Ureter (tissue), 1 donor: ENCODE measurements around a stretch of chr7.

GRCh38 chr7:36065751-36065961 lies 87.4 kb upstream of the EEPD1 start:
- PRO-cap: no peak

- PRO-cap: no peak
Measured at GRCh38 chr7:36084393-36084974, 68.6 kb upstream of the EEPD1 start.

DNA sequence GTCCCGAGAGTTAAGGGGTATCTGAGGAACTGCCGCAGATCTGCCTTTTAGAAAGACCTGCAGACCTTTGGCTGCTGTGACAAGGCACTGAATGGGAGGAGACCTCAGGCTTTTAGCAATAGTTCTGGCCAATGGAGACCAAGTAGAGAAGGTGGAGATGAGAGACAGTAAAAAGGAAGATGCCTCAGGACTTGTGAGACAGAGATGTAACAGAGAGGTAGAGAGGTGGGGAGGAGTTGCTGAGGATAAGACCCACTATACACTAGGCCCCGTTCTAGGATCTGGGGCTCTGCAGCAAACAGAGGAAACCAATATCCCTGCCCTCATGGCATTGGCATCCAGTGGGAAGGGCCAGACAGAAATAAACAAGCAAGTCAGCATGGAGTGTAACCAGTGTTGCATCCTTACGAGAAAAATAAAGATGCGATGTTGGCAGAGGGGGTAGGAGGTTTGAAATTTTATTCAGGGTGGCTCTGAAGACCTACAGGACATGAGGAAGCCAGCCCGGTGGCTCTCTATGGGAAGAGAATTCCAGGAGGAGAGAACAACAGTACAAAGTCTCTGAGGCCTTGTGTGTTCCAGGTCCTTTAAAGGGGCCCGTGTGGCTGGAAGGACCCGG lies 22.1 kb upstream of the EEPD1 start:
- PRO-cap: no peak

- PRO-cap: no peak
Measured at GRCh38 chr7:36210575-36211381, 57.7 kb downstream of the EEPD1 start.

GRCh38 chr7:36219217-36220093 lies 66.4 kb downstream of the EEPD1 start:
- PRO-cap: no peak

DNA sequence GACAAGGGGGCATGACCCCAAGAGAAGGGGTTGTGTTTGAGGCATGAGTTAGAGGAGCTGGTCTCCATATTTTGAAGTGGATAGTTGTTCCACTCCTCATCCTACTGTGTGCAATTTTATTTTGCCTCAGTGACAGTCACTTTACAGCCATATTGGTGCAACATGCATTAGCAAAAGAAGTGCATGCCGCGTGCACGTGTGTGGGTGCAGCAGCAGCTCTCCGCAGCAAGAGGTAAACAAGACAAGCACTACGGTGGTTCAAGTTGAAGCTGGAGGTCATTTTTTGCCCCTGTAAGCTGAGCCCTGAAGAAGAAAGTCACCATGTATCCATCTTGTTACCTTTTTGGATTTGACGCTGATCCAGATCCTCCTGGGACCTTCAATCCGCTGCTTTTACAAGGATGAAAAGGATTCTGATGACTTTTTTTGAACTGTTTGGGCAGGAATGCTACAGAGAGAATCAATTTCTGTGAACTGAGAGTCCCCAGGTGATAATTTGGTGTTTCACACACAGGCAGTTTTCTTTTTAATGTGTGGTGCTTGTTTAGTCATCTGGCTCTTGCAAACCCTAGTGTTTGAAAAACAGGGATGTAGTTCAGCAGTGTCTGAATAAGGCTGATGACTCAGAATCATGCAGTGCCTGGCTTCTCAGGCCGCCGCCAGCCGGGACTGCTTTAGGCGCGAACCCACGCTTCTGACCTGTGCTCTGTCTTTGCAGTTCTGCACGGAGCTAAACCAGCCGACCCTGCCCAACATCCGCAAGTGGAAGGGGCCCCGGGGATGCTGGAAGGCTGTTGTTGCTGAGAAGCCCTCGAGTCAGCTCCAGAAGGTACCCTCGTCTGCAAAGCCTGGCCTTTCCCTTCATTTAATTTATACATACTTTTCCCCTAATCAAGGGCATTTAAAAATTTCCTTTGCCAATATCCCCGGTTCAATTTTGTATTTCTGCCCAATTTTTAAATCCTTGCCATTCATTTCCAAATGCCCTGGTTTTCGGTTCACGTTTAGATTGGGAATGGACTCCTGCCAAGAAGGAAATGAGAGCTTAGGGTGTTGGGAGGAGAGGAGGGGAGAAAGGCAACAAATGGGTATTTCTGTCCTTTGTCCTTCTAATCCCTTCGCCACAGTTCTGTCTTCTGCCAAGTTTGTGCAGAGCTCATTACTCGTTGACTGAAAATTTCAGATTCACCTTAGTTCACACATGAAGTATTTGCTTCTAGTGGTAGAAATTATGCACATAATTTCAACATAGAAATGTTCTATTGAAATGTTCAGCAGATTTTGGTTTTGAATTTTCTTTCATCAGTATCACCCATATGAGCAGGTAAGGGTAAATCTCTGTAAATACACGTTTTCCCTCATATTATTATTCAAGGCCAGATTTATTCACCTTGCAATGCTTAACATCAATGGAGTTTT lies 86.1 kb downstream of the MATCAP2 start:
- PRO-cap: no peak

DNA sequence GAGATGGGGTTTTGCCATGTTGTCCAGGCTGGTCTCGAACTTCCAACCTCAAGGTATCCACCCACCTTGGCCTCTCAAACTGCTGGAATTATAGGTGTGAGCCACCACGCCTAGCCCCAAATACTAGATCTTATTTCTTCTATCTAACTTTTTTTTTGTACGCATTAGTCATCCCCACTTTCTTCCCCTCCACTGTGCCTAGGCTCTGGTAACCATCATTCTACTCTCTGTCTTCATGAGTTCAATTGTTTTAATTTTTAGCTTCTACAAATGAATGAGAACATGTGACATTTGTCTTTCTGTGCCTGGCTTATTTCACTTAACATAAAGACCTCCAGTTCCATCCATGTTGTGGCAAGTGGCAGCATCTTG lies 105.2 kb downstream of the ANLN start:
- PRO-cap: no peak

- PRO-cap: no peak
Measured at GRCh38 chr7:36534539-36535401, 145.1 kb downstream of the ANLN start.

GRCh38 chr7:36747624-36748465 lies 23.6 kb upstream of the AOAH start:
- PRO-cap: no peak

DNA sequence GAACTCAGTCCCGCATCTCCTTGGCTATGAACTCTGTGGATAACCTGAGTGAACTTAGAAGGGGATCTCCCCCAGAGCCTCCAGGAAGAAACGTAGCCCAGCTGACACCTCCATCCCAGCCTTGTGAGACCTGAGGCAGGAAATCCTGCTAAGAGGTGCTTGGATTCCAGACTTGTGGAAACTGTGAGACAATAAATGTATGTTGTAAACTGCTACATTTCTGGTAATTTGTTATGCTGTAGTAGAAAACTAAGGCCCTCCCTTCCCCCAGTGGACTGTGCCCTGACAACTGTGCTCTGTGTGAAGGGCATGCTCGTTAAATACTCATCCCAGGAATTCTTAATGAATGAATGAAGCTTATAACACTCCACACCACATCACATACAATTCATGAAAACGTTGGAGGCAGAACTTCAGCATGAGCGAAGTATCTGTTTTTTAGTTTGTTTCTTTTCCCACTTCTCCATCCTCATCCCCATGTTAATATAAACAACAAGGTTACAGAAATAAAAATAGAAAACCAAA lies 36.8 kb upstream of the AOAH start:
- PRO-cap: no peak

DNA sequence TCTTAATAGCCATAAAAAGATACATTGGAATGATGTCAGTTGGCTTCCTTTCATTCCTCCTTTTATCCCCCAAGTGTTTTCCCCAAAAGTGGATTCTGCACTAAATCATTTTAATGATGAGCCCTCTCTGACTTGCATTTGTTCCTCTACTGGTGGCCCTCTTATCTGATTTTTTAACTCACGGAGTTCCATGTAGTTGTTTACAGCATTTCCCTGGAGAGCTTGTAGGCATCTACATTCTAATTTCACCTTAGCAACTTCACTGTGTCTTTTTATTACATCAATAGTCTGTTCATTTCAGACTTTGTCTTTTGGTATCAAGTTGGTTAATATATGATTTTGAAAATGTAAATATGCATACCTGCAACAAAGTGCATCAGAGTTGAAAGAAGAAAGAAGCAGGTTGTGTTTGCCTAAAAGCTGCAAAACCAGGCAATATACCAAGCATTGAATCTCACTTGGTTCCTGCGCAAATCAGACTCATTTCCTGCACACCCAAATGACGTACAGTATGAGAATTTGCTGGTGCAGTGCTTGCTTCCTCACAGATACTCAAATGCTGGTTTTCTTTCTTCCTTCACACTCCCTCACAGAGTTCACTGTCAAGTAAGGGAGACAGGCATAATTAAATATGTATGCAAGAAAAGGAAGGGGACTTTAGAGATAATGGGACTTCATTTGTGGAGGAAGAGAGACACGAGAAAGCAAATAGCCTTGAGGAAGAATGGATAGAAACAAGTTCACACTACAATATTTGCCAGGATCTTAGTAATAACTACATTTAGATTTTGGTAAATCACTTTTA lies 56.6 kb upstream of the AOAH start:
- PRO-cap: no peak

- PRO-cap: no peak
Measured at GRCh38 chr7:36950817-36951638, 226.7 kb upstream of the AOAH start.

DNA sequence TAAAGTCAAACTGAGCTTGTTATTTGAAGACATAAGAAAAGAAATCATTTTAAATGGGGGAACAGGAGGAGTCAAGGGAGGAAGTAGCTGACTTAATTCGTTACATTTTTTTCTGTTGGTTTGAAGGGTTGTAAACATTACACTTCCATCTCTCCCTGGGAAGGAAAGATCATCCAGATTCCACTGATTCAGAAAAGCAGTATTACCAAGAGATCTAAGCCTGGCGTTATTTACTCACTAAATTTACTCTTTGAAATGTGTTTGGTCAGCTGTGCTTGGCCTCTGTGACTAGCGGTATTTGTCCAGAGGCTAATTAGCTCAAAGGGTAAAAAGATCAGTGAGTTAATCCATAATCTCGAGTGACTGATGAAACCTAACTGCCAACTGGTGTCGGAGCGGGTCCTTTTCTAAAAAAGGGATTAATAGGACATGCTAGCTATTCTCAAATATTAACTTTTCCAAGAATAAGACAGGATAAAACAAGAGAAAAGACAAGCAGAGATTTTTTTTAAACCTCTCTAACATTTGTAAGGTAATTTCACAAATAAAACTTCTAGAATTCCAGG lies 247.2 kb upstream of the AOAH start:
- PRO-cap: no peak

GRCh38 chr7:37208523-37209087 lies 240.1 kb downstream of the ELMO1 start:
- PRO-cap: no peak

DNA sequence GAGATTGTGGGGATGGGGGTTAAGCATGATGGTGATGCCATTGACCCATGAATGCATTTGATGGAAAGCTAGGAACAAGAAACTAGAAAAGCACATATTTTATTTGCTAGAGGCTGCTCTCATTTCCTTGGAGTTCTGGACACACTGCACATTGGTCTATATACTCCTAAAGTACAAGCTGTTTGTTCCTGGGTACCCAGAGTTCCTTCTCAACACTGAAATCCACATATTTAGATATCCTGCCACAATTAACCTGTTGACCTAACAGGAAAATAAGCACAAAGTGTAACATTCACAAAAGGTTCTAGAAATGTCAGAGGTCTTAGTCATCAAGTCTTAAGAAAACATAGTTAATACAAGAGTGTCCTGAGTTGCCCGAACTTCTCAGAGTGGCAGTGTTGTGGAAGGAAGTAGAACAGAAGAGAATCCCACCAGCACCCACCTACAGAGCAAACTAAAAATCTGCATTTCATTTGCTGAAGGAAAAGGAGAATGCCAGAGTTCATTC lies 115.6 kb downstream of the ELMO1 start:
- PRO-cap: no peak

GRCh38 chr7:37340930-37341316 lies 107.7 kb downstream of the ELMO1 start:
- PRO-cap: no peak

DNA sequence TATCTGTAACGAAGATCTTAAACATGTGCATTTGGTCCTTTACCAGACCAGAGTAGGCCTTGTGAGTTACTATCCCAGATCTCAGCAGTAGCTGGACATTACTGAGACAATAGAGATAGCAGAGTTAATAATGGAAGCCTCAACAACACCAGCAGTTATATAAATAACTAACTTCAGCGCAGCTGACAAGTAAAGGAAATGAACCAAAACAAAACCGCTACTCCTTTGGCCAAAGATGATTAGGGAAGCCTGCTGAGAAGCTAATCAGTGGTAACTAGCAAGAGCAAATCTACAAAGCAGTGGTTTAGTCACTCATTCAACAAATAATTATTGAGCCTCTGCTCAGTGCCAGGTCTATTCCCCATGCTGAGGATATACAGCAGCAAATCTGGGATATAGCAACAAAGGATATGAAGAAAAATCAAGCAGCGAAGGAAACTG lies 103.8 kb downstream of the ELMO1 start:
- PRO-cap: no peak

DNA sequence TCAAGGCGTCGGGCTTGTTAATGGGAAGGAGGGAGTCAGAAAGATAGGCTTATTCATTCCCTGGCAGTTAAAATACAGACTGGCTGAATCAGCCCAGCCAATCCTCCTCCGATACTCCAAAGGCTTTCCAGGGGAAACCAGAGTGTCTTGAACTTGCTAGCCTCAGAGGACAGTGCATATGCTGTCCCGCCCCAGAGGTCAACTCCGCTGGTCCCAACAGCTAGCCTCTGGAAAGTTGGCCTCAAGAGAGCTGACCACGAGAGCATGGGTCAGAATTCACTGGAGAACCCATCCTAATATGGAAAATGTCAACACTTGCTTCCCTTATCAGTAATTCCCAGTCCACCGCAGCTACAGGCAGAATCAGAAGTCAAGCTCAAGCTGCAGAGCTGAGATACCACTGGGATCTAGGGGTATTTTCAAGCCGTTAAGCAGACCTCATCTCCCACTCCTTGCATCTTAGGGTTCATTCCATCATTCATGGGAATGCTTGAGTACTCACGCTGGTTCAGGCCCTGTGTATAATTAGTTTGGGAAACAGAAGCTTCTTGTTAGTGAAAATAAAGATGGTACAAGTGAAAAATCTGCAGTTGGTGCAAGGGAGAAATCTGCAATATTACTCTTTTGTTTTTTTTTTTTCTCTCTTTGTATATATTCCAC lies 42.9 kb downstream of the ELMO1 start:
- PRO-cap: no peak

DNA sequence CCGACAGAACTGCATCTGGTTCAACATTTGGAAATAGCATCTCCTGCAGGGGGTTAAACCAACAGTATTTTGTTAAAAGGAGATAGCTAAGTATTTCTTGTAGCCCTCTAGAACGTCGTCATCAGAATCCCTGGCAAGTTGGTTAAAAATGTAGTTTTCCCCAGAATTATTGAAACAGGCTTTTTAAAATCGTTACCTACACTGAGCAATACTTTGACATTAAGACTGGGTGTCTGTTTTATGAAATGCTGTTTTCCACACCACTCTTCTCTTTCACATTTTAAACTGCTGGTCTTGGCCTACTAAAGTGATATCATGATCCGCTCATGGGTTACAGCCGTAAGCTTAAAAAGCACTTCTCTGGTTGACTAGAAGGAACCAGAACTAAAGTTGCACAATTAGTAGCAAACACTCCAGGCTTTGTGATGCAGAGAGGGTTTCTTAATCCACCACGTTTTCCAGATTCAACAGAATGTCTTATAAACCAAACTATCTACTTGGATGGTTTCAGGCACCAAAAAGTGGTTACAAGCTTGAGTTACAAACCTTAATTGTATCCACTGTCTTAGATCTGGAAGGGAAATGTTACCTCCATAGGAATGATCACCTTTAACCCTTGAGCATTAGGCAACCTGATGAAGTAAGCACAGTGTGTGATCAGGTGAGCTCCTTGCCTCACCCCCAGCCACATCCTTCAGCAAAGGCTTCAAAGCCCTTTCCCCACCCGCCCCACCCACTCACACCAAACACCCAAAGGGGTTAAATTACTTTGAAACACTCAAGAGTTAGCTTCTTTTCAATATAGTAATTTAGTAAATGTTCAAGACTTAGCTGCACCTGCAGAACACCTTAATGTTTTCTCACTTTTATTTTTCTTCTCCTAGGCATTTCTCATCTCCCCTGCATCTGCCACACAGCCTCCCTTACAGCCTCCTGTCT lies 3.5 kb downstream of the ELMO1 start:
- PRO-cap: no peak

DNA sequence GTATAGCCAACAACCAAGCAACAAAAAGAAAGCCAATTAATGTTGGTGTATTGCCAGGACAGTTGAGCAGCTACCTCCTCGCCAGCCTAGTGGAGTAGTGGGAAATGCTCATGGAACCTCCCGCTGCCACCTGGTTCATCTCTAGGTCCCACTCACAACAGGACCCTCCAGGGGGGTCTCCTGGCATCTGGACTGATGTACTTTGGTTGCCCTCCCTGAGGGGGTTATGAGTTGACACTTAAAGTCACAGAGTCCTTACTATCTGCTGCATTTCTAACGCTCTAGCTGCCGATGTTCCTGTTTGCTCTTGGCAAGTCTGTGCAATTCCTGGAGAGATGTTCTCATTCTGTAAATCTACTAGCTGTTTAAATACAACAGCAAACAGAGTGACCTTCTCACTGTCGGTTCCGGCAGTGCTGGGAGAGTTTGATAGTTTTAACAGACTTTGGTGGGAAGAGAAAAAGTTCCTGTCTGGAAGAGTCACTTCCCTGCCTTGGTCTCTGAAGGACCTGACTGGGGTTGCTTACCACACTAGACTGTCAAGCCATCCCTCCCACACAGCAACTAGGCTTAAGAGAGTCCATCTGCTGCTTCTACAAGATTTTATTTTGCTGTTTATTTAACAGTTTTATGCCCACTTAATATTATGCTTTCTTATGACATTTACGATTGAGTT lies 63.2 kb upstream of the ELMO1 start:
- PRO-cap: no peak